HL-60 (cell line): ENCODE measurements around the gene KRT86.

- RRBS: no CpG with 5 or more reads among the region's 7 CpGs
Observed at GRCh38 chr12:51024718-51025324, 1.4 kb downstream of the SLC11A2 start.

DNA sequence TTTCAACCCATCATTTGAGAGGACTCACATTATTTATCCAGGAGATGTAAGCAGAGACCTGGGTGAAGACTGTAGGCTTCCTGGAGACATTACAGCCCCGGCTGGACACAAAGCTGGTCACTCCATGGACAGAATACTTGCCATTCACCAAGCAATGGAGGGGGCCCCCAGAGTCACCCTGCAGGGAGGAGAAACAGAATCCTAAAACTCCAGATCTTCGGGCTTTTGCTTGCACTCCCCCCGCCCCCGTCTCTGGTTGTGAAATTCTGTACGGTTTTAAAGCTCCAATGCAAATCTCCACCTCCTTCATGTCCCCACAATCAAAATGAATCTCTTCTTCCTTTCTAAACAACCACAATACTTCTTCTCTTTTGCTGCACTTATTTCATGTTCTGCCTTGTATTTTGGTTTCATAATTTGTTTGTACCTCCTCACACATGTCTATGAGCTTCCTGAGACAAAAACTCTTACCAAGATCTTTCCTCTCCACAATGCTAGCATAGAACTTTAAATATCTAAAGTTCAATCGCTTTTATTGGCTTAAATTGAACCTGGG is 5.8 kb upstream of the BIN2 start:
- RRBS: no CpG with 5 or more reads among the region's 6 CpGs

- RRBS: 96% methylated on average over 1 of the region's 9 CpGs
Observed at GRCh38 chr12:51353487-51354301, 7.2 kb upstream of the CELA1 start.

DNA sequence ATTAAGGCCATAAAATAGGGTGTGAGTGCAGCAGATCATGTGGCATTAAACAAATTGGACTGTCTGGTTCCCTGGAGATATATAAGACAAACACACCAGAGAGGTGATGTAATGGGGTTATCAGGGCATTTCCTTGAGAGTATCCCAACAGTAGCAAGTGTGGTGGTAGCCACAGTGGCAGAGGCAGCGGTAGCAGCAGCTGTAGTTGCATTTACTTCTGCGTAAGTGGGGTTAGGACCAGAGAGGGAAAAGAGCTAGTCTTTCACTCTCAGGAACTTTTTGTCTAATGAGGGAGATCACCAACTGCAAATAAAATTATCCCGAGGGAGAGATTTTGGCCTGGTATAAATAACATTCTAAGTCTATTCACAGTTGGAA is 14.7 kb upstream of the GALNT6 start:
- RRBS: no CpG with 5 or more reads among the region's 3 CpGs

DNA sequence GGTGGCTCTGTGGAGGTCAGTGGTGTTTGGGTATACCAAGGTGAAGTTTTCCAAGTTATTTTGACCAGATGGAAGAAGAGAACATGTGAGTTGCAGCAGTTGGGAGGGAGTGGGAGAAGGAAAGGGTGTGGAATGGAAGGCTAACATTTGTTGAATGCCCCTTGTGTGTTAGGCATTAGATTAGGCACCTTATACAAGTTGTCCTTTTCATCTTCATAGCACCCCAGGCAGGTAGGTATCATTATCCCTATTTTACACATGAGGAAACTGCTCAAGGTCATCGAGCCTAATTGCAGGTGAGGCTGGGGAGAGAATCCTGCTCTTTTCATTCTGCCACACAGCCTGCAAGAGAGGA is 17.2 kb downstream of the SLC4A8 start:
- RRBS: no CpG with 5 or more reads among the region's 1 CpG

- RRBS: no CpG with 5 or more reads among the region's 34 CpGs
Observed at GRCh38 chr12:51568142-51568960, 22.7 kb upstream of the SCN8A start.

- RRBS: no CpG with 5 or more reads among the region's 11 CpGs
Observed at GRCh38 chr12:51662483-51663224, 71.6 kb downstream of the SCN8A start.

- RRBS: no CpG with 5 or more reads among the region's 3 CpGs
Observed at GRCh38 chr12:51674976-51675431, 84.0 kb downstream of the SCN8A start.

- RRBS: 11% methylated on average over 9 of the region's 20 CpGs
Observed at GRCh38 chr12:51821365-51821535, 6.5 kb upstream of the TMDD1 start.

DNA sequence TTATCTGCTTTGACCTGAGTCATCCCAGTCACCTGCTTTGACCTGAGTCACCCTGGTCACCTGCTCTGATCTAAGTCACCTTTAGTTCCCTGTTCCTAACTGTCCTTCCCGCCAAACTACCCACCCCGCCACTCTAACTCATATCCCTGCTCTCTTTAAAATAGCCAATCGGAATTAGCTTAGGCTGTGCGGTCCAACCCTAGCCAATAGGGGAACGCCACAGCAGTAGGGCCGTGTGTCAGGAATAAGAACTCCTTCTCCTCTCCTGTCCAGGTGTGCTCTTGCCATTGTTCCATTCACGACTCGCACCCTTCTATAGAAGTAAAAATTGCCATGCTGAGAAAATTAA is 3.1 kb upstream of the ANKRD33 start:
- RRBS: no CpG with 5 or more reads among the region's 8 CpGs

GRCh38 chr12:51898675-51899454 is 8.4 kb upstream of the ACVRL1 start:
- RRBS: no CpG with 5 or more reads among the region's 12 CpGs

- RRBS: 73% methylated on average over 20 of the region's 28 CpGs
Observed at GRCh38 chr12:51907561-51907759, 156 bp downstream of the ACVRL1 start.

- RRBS: no CpG with 5 or more reads among the region's 1 CpG
Observed at GRCh38 chr12:51954449-51954704, 2.9 kb downstream of the ACVR1B start.

- RRBS: no CpG with 5 or more reads among the region's 3 CpGs
Observed at GRCh38 chr12:51992265-51992762, 14.4 kb upstream of the TAMALIN start.

- RRBS: 3% methylated on average over 77 of the region's 112 CpGs
Observed at GRCh38 chr12:52036542-52037623, 14.4 kb upstream of the NR4A1 start.

DNA sequence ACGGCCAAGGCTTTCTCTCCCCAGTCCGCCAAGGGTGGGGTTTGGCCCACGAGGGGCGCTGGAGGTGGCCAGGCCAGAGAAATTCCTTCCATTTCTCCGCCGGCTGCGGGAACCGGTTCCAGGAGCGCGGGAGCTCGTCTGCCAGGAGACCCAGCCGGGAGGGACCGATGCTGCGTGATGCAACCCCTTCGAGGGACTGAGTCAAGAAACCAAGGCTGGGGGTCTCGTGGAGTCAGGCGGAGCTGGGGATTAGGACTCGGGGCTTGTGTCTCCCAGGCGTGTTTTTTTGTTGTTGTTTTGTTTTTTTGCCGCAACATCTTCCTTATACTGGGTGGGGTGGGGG is 13.6 kb upstream of the NR4A1 start:
- RRBS: 8% methylated on average over 5 of the region's 20 CpGs

- RRBS: no CpG with 5 or more reads among the region's 2 CpGs
Observed at GRCh38 chr12:52053487-52053777, 2.2 kb downstream of the NR4A1 start.

GRCh38 chr12:52155442-52156142 is 36.2 kb downstream of the KRT80 start:
- RRBS: no CpG with 5 or more reads among the region's 5 CpGs

DNA sequence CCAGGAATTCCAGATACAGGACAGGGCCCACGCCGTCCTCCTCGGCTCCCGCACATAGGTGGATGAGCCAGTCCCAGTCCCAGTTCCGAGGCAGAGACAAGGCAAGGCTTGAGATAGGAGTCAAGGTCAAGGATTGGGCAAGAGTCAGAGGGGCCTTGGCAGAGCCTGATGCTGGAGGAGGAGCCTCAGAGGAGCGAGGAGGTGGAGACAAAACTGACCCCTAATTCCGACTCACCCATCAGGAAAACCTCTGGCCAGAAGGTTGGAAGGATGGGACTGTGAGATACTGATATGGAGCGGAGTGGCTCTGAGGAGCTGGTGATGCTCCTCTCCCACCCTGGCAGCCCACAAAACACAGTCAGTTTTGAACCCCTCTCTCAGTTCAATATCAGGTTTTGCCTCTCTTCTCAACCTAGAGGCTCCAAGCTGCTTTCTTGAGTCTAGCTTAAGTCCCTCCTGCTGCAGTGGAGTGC is 20.9 kb downstream of the KRT80 start:
- RRBS: no CpG with 5 or more reads among the region's 8 CpGs

DNA sequence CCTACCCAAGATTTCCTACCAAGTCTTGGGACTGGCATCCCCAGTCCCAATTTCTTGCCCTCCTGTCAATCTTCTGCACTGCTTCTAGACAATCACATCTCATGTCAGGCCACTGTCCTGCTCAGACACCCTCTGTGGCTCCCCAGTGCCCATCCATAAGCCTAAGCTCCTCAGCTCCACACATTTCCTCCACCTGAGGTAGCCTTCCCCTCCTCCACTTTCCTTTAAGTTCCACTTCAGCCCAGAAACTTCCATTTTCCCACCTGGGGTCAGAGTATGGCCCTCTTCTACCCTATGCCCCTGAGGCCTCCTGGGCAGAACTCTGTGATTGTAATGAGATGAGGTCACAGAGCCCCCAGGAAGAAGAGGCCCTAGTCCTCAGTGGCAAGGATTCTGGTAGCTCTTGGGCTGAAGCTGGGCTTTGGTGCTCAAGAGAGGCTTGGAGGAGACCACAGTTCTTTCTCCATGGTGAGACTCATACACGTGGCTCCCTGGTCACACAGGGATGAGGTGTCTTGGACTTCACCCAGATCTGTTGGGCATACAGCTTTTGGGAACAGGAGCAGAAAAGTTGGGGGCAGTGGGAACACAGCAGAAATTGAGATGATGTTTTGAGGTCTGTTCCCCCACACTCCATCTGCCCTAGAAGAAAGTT is at the start of gene KRT86:
Gene KRT86 (plus strand): TSS at position 391 of the 655 bp plus-strand sequence.
- RRBS: no CpG with 5 or more reads among the region's 1 CpG